Mesenchymal stem cell of the bone marrow (primary cell): ENCODE measurements around a stretch of chr3.

DNA sequence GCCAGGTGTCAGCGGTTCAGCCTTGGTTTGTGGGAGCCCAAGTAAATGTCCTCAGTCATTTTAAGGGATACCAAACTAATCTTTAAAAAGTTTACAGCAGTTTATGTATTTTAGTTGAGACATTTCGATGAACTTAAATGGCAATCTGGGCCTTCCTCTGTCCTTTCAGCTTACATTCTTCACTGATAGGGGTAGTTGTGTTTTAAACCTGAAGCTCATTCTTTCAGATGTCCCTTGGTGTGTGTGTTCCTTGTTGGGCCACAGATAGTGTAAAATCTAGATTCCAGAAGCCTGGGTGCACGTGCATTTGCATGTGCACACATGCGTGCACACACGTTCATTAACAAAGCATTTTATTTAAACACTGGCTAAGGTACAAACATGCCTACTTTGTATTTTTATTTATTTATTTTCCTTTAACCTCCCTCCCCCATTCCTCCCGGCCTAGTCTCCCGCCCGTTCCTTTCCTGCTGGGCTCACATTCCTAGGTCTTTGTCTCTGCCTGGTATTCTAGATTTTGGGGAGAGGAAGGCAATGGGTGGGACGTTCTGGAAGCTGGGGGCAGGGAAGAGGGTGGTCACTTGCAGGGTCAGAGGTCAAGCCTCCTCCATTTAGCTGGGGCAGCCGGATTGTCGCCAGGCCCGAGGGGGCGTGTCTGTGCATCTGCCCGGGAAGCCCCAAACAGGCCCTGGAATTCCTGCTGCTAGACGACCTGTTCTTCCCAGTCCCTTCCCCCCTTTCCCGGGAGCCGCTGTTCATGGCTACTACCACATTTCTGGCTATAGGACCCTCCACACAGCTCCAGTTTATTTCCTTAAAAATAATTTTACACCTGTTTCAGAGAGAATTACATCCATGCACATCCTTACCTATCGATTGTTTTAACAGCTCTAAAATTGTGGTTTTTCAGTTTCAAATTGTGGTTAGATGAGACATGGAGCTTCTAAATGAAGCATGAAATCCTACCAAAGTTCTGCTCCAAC, 51.7 kb downstream of the TRIM71 start:
- CAGE, long polyA plus RNA = no peak

DNA sequence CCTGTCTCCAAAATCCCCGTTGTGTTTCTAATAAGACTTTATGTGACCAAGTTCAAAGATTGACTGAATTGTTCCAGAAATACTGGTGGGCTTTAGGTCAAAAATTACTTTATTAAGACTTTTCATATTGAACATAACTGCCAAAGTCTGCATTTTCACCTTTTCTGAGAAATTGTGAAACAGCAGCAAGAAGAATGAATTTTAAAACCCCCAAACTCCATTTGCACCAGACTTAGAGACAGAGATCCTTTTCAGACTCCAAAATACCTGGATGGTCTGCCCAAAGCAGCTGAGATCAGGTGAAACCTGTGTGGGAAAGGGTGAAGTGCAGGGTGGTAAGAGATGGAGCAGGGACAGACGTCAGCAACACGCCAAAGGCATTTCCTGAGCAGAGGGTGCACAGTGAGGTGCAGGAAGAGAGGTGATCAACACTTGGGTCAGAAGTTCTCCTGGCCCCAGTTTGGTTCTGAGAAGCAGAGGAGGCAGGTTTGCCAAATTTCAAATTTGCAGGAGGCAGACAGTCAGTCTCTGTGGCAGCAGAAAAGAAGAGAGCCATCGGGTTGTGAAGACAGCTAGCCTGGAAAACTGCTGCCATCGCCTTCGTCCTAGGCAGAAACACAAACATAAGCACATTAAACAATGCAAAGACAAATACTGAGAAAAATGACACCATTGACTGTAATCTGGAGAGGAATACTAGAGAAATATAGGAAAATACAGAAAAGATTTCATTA, 9.7 kb downstream of the CCR4 start:
- CAGE, long polyA plus RNA = no peak

- CAGE, long polyA plus RNA = no peak
Observed at GRCh38 chr3:32969676-32970097, 18.2 kb downstream of the CCR4 start.

DNA sequence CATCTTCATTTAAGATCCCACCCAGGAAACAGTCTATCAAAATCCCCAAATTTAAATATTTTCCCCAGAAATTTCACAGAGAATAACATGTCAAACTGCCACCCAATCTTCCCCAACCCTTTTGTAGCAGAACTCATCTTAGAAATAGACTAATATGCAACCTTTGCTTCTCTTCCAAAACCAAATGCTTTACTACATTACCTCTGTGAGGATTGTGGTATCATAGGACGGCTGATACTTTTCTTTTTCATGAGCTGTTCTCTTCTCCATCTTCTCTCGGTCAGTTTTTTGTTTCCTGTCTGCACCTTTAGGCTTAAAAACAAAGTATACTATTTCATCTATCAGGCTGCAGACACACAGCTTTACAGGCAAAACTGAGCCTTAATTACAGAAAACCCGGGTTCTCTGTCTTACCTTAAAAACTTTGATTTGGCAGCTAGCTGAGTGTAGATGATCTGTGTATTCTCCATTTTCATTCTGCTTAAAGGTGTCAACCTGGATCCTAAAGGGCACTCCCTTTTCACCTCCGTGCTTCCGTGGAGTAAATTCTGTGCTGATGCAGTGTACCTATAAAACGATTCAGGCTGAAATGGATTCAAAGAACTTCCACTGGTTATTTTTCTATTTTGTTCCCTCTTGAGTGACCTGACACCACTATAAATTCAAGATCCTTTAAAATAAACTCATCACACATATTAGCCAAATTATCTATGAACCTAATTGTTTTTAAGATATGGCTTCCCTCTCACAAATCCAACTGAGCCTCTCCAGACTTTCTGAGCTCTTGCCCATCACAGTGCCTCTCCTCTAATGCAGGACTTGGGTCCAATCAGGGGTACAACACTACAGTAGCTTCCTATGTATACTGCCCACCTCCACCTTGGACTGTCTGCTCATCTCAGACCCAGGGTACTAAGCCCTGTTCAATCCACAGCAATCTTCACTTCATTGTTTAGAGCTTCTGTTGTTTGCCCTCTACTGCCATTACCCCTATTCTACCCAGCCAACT, 30.9 kb downstream of the UBP1 start:
- CAGE, long polyA plus RNA = no peak

- CAGE, long polyA plus RNA = no peak
Observed at GRCh38 chr3:33440700-33441764, 827 bp upstream of the UBP1 start.

DNA sequence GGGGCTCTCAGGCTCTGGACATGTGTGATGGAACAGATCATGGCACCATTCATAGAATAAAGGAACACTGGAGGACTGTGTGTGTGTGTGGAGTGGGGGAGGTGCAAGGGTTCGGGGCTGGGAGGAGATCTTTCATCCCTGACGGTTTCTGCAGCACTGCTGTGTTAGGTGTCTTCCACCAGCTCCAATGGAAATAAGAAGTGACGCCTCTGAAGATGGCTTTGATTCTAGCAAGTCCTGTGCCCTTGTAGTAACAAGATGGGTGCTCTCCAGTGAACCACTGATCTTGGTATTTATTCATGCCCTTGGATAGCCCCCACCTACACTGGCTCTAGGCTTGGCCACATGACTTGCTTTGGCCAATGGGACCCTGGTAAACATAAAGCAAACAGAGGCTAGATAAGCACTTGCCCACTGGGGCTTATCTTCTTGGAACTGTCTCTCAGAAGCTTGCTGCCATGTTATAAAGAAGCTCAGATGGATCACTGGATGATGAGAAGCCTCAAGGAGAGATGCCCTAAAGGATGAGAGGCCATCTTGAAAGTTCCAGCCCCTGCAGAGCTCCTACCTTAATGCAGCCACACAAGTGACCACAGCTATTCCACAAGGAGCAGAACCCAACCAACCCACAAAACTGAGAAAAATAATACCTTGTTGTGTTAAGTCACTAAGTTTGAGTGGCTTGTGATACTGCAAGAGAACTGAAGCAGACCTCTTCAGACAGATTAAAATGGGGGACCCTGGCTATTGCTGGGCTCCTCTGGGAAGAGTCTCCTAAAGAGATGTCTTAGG, 137.8 kb downstream of the PDCD6IP start:
- CAGE, long polyA plus RNA = no peak

DNA sequence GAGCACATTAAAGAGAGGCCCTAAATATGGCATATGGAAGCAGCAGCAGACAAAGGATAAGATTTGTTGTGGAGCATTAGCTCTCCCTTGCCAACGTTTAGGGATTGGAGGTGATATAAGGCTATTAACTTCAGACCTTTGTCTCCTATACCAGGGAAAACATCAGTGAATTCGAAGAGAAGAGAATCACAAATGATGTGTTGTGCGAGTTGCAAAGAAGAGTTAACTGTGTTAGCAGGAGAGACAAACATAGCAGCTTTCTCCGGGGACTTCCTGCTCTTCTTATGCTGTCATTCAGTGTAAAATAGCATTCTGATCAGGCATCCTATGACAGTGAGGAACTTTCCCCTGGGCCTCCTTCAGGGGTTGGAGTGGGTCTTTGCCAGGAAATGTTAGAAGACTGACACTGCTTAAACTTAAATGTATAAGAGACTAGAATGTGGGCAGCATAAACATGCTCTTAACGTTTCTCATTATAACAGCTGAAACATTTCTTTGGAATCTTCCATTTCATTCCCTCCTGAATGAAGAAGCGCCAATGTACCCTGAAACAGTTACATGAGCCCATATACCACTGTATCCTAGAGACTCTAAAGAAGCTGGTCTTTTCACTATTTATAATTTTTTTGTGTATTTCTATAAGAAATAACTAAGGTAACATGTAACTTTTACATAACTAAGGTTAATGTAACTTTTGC, 782.7 kb upstream of the ARPP21 start:
- CAGE, long polyA plus RNA = no peak

GRCh38 chr3:35642007-35642428, 2.7 kb downstream of the ARPP21 start:
- CAGE, long polyA plus RNA = no peak

DNA sequence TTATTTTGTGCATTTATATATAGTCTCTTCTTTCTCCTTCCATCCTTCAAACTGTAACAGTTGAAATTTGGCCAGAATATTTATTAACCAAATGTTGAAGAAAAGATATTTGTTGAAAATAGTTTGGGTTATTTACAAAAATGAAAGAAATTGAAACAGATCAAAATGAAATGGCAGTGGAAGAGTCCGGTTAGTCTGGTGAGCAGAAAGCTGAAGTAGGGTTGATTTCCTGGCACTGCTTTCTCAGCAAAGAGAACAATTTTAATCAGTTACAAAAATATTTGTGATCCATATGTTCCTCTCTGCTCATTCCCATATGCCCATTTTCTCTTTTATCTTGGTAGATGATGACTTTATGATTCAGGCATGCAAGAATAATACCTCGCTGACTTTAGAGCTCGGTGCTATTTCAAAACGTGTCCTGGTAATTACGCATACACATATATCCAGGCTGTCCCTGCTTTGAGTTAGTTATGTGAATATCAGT, 38.4 kb downstream of the ARPP21 start:
- CAGE, long polyA plus RNA = no peak

DNA sequence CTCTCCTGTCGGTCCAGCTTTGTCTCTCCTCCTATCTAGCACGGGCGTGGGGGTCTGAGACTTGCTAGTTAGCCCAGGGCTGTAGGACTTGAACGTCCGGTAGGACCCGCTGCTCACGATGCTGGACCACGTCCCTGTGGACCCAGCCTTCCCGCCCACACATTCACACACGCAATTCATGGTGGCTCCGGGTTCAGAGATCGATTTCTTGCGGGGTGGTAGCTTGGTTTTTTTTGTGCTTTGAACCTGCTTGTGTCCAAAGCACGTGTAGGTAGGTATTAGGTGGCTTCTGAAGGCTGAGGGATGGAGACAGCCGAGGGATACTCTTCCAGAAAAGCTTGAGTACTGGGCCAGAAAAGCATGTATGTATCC, 480 bp downstream of the STAC start:
- CAGE, long polyA plus RNA = no peak

DNA sequence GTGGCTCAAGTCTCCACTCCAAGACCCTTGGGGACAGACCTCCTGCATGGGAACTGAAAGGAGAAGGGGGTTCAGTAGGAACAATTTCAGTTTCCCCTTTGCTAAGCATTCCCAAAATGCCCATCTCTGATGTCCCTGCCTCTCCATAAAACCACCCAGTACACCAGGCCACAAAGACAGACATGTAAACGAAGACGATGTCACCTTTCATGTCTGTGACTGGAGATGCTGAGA, 146.1 kb downstream of the DCLK3 start:
- CAGE, long polyA plus RNA = no peak

DNA sequence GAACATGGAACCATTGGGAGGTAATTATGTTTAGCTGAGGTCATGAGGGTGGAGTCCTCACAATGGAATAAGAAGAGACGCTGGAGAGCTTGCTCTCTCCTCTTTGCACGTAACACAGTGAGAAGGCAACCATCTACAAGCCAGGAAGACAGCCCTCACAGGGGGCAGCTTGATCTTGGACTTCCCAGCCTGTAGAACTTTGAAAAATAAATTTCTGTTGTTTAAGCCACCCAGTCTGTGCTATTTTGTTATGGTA, 39.6 kb downstream of the TRANK1 start:
- CAGE, long polyA plus RNA = no peak

DNA sequence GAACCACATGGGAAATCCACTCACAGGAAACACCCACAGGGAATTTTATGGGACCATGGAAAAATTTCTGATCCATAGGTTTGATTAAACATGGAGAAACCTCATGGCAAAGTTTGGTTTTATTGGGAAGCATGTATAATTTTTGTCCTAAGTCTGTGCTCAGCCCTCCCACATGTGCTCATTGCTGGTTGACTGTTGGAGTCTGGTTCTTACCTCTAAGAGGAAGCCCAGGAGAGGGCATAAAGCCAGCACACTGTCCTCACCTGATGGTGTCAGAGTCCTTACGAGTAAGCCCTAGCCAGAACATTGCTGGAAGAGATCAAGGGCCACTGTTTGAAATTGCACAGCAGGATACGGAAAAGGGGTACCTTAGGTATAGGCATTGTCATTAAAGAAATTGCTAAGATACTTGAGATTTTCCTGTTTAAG, 21.3 kb downstream of the MLH1 start:
- CAGE, long polyA plus RNA = no peak

DNA sequence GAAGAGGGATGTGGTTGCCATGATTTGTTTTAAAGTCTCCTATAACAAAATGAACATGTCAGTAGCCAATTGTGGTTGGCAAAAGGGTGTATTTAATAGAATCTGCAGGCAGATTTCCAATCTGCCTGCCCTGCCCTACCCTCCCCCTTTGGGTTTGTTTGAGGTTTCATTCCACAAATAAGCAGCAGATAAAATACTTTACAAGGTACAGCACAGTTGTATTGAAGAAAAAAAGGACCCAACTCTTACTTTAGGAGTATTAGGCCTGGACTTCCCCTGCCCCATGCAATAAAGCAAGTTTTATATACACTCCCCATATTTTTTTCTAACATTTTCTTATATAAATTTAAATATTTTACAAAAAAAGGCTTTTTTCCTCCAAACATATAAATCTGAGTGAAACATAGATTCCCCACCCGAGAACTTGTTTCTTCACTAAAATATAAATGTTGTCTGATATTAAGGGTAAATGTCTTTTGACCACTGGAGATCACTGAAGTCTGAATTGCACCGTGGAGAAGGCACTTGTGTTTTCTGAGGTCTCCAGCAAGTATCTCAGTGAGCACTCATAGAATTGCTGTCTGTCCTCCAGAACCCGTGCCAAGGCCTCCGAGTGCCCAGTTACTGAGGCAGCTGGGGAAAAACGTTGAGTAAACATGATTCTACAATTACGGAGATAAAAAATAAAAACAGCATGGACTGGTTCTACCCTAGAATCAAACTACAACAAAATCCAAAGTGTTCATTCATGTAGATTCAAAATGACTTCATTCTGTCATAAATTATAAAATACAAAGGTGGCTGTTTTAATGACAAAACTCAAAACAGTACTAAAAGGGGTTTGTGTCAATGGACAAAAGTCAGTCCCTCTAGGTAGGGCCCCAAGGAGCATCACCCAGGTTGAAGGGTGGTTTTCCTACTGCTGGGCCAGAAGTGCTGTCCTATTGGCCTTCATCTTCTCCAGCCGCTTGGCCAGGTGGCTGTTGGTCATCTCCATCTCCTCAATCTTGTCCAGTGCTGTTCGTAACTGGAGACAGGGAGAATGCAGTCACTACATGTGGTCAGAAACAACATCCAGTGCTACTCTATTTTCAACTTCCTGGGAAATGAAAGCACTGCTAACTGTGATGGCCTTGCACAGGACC, 60.0 kb downstream of the MLH1 start:
- CAGE, long polyA plus RNA = no peak

DNA sequence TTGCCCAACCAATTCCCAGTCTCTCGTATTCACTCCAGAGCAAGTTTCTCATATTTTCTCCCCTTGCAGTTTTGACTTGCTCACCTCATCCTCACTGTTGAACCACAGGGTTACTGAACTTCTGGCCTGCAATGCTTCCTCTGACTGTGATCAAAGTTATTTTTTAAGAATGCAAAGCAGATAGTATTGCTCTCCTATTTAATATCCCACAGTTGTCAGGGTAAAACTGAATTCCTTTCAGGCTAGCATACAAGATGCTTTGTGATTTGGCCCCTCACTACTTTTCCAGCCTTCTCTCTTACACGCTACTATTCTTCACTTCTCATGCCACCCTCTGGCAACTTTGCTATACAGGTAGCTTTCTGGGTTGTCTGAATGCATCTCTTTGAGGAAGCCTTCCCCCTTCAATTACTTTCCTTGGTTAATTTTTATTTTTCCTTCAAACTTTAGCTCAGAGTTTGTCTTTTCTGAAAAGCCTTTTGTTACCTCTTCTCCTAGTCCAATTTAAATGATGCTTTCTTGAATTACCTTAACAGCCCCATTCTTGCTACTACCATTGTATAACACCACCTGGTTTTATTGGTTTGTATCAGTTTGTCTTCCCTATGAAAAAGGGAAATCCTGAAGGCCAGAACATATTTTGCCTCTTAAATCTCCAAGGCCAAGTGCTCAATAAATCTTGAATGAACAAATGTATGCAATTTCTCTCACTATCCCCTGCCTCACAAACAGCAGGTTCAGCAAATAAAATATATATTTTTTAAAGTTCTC, 80.7 kb downstream of the LRRFIP2 start:
- CAGE, long polyA plus RNA = no peak

GRCh38 chr3:37180900-37181602, 6.7 kb upstream of the LRRFIP2 start:
- CAGE, long polyA plus RNA = no peak

DNA sequence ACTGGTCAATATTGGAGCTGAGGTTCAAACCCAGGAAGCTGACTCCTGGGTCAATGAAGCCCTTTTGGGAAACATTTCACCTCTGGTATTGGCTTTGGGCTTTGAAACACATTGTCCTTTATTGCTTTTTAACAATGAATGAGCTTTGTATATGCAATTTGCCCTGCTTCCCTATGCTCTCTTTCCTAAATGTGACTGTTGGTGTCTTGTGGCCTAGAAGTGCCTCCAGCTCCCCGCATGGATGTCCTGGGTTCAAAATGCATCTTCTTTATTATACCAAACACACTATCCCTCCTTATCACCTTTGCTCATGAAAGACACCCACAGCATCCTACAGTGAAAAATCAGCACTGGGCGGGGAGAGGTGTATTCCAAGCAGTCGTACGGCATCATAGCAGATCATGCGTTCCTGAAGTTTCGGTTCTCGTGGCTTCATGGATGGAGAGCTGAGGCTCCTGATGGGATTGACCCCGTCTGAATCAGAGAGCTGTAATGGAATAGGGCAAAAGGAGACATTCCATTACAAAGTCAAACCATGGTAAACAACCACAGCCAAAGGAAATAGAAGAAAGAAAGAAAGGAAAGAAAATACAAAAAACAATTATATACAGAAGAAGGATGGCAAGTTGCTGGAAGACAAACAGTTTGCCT, 19.4 kb upstream of the ITGA9 start:
- CAGE, long polyA plus RNA = no peak

GRCh38 chr3:37458366-37458936, 6.5 kb downstream of the ITGA9 start:
- CAGE, long polyA plus RNA = no peak

DNA sequence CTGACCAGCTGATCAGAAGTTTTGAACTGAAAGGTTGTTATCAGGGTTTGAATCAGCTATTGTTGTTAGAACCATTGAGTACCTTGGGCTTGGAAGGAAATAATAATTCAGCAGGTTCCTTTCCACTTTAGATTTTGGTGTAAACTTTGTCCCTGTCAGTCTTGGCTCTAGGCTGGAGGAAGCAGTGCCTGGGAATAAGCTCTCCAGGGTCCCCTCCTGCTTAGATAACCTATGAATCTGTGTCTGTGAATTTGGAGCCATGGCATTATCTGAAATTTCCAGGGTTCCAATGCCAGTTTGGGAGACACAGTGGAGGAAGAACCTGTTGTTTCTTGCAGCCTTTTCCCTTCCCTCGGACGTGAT, 15.3 kb downstream of the ITGA9 start:
- CAGE, long polyA plus RNA = no peak

DNA sequence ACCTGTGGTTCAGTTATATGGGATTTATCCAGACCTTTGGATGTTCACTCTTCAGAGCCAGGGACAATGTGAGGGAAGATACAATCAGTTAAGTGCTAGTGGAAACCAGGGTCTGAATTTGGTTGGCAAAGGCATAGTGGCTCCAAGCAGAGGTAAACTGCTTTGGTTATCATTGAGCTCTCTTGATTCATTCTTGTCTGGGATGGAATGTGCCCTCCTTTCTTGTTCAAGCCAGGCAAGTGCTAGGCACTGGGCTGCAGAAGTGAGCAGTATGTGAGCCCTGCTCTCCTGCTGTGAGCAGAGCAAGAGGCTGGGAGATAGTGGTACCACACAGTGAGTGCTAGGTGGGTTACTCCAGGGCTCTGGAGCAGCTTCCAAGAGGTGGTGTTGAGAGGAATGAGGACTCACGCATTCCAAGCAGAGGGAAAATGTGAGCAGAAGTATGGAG, 200.2 kb upstream of the CTDSPL start:
- CAGE, long polyA plus RNA = no peak